ENCODE measurements around a stretch of chr10.

DNA sequence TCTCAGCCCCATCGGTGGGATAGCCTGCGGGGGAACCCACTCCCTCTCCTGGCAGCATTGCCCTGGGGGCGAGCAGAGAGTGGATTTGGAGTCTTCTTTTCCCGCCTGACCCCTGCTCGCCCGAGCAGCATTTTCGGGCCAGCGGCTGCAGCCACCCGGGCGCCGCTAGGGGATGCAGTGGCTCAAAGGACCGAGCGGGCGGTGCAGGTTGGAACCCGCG, 1.3 kb upstream of the GATA3 start:
- PRO-cap: no peak

DNA sequence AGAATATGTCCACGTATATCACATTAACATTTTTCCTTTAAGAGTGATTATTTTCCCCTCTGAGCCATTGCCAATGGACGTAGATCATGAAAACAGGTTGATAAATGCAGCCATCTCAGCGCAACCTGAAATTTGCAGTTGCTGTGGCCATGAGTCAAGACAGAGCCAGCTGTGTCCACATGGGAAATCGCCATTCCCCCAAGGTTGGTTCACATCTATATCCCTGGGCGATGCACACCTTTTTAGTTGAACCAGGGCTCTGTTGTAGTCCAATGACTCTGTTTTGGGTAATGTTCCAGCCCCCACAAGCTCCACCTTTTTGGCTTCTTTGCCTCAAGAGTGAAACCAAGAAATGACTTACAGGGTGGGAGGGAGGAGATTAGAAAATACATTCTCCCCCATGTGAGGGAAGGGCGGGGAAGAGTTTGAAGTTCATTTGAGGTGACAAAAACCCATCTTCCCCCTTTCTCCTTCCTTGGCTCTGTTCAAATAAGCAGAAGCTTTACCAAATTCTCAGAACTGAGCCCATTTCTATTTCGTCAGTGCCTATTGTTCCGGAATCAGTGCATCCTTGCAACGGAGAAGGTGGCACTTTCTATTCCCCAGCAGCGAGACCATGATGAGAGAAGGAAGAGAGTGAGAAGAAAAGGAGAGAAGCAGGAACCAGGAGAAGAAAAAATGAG, 82.8 kb downstream of the GATA3 start:
- PRO-cap: no peak

GRCh38 chr10:8331936-8332904, 277.7 kb downstream of the GATA3 start:
- PRO-cap: no peak

GRCh38 chr10:10797136-10797973, 220.3 kb upstream of the CELF2 start:
- PRO-cap: no peak

DNA sequence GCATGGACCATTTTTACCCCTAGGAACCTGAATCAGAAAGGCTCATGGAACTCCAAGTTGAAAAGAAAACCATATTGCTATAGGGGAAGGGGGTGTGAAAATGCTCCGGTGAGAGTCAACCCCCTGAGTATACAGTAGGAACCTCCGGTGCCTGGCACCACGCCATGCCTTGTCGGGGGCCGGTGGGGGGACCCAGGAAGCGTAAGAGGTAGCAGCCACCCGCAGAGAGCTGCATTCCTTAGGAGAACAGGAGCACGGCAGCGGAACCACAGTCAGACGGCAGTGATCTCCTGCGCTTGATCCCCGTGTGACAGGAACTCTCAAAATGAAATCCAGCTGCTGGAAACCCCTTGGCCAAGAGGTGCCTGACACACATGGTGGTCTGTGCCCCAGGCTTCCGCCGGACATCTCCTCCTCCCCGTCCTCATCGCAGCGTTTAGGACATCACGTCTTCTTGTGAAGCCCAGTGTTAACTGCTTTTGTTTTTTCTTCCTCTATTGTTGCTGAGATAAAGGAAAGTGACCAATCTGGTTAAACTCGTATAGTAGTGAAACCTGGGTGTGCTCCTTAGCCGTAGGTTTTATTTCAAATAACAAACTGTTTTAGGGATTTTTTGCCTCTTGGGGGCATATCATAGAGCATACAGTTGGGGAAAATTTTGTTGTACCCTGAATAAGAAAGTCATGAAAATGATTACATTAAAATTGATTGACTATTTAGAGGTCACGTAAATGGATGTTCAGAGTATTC, 186.9 kb downstream of the CELF2 start:
- PRO-cap: no peak

- PRO-cap: no peak
Measured at GRCh38 chr10:11207756-11208916, 190.5 kb downstream of the CELF2 start.

- PRO-cap: no peak
Measured at GRCh38 chr10:11234639-11234843, 216.9 kb downstream of the CELF2 start.

DNA sequence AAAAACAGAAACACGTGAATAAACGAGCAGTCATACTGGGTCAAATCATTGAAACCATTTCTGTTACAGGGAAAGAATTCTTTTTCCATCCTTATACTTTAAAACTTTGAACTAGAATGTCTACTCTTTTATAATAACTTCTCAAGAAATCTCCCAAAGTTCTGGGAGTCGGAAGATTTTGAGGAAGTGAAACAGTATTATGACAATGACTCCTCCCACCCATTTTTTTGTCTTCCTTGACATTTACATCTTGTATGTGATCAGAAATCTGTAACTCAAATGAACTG, 227.3 kb downstream of the CELF2 start:
- PRO-cap: no peak

GRCh38 chr10:11302581-11303000, 284.9 kb downstream of the CELF2 start:
- PRO-cap: no peak

DNA sequence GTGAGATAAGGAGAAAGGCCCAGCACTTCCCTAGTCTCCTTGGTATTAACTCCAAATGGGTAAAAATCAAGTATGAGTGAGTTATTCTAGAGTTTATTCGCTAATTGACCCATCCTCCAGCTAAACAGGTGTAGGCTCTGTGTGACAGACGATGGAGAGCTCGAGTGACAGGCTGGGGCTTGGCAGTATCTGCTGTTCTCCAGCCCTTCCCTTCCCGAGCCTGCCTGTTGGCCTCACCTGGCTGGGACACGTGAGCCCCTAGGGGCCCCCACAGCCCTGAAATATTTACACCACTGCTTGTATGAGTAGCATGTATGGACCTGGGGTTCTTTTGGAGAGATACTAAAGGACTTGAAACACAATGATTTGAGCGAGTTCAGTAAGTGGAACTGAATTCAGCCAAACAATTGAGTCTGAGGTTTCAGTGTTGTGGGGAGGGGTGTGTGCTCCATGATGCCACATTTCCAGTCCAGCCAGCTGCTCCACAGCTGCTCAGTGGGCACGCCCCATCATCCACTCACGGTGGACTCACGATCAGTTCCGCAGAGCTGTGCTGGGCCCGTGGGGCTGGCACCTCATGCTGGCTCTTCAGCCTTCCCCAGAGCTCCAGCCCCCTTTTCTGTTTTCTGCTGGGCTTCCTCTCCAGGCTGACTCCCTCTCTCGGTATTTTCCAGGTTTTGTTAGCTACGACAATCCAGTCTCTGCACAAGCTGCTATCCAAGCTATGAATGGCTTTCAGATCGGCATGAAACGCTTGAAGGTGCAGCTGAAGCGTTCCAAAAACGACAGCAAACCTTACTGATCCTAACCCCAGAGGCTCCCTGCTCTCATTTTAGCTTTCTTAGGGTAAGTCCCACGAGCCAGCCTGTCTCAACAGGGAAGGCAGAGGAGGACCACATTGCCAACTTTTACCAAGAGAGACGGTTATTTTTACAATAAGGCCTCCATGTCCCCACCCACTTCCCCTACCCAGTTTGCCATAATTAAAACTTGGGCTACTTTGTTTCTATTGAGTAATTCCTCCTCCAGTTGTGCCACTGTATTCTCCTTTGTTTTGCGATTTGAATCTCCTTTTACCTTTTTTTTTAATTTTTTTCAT, 282.8 kb downstream of the USP6NL start:
- PRO-cap: no peak

GRCh38 chr10:11689874-11690279, 52.3 kb upstream of the ECHDC3 start:
- PRO-cap: no peak

DNA sequence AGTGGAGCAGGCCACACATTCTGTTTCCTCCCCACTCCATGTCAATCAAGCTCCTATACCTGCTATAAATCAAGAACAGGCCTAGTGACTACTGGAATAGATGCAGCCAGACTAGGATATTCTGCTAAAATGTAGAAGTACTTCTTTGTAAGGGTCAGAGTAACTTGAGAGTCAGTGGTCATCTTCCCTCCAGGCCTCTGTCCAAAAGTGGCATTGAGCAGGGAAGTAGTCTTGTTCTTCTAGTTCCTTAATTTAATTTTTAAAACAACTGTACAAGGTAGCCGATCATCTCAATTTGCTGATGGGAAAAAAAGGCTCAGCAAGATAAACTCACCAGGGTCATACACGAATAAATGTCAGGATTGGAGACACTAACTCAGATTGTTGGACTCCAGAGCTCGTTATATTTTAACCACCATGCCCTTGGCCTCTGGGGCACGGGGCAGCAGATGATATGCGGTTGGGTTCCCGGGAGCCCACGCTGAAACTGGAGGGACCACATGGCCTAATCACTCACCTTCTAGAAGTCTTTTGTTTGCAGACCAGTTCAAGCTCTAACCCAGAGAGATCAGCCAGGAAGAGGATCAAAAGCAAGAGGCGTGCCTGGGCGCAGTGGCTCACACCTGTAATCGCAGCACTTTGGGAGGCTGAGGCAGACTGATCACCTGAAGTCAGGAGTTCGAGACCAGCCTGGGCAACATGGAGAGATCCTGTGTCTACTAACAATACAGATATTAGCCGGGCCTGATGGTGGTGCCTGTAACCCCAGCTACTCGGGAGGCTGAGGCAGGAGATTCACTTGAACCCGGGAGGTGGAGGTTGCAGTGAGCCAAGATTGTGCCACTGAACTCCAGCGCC, 42.7 kb upstream of the ECHDC3 start:
- PRO-cap: no peak

GRCh38 chr10:11737205-11738141, 4.7 kb upstream of the ECHDC3 start:
- PRO-cap: no peak

DNA sequence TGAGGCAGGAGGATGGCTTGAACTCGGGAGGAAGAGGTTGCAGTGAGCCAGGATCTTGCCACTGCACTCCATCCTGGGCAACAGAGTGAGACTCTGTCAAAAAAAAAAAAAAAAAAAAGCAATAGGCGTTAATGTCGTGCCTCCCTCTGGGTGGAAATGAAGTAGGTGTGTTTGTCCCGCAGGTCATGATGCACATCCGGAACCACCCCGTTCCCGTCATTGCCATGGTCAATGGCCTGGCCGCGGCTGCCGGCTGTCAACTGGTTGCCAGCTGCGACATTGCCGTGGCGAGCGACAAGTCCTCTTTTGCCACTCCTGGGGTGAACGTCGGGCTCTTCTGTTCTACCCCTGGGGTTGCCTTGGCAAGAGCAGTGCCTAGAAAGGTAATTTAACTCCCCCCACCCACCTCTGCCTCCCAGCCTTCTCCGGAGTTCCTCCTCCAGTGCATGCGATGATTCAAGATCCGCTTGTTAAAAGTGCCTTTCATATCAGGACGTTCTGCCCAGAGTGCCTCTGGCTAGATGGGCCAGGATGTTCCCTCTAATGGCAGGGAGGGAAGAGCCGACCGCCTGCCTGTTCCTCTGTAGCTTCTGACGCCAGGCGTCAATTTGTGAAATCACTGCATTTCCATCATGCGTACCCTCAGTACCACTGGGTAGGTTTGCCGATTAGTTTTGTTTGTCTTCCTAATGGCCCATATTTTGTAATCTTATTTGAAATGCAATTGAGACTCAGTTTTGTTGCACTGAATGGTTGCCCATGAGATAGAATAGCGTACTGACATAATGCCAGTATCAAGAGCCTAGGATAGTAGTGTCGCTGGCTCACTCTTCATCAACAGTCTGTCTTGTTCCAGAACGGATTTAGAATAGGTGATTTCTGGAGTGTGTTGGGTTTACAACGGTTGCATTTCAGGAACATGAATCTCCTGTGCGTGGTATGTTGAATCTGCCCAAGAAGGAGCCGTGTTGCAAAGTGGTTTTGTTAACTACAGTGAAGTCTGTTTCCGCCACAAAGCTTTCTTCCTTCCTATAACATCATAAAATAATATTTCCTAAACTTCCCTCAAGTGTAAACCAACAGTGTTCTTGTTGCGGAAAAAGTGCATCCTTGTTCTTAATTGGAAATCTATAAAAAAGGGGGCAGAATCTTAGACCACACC, 13.4 kb downstream of the ECHDC3 start:
- PRO-cap: no peak

- PRO-cap: no peak
Measured at GRCh38 chr10:11763086-11763792, 21.1 kb downstream of the ECHDC3 start.

GRCh38 chr10:11830615-11831386, 7.6 kb downstream of the PROSER2 start:
- PRO-cap: no peak

DNA sequence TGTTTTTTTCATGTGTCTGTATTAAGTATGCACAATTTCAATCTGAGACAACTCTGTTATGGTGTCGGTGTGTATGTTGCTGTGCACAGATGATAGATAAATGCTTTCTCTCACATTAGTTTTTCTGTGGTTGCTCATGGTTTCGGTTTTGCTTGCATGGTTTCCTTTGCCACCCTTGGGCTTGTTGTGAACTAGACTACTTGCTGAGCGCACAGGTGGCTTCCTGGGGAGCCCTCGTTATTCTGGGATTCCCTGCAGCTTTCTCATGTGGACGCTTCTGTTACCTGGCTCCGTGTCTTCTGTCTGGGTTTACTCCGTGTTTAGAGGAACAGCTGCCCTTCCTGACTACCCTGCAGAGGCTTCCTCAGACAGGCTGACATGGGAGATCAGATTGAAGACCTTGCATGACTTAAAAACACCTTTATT, 40.6 kb downstream of the PROSER2 start:
- PRO-cap: no peak

GRCh38 chr10:12045582-12045976, 3.0 kb upstream of the UPF2 start:
- PRO-cap: no peak

DNA sequence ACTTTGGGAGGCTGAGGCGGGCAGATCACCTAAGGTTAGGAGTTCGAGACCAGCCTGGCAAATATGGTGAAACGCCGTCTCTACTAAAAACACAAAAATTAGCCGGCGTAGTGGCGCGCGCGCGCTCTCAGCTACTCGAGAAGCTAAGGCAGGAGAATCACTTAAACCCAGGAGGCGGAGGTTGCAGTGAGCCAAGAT, 876 bp downstream of the NUDT5 start:
- PRO-cap: no peak

GRCh38 chr10:12702053-12702295, 299.5 kb downstream of the CCDC3 start:
- PRO-cap: no peak